Metanephros (tissue), 2 donors: ENCODE measurements around a stretch of chr15.

GRCh38 chr15:60350970-60351447 lies 46.8 kb downstream of the ANXA2 start:
- RAMPAGE, long total RNA, result no peak

GRCh38 chr15:60356633-60357500 lies 40.9 kb downstream of the ANXA2 start:
- RAMPAGE, long total RNA, result no peak

DNA sequence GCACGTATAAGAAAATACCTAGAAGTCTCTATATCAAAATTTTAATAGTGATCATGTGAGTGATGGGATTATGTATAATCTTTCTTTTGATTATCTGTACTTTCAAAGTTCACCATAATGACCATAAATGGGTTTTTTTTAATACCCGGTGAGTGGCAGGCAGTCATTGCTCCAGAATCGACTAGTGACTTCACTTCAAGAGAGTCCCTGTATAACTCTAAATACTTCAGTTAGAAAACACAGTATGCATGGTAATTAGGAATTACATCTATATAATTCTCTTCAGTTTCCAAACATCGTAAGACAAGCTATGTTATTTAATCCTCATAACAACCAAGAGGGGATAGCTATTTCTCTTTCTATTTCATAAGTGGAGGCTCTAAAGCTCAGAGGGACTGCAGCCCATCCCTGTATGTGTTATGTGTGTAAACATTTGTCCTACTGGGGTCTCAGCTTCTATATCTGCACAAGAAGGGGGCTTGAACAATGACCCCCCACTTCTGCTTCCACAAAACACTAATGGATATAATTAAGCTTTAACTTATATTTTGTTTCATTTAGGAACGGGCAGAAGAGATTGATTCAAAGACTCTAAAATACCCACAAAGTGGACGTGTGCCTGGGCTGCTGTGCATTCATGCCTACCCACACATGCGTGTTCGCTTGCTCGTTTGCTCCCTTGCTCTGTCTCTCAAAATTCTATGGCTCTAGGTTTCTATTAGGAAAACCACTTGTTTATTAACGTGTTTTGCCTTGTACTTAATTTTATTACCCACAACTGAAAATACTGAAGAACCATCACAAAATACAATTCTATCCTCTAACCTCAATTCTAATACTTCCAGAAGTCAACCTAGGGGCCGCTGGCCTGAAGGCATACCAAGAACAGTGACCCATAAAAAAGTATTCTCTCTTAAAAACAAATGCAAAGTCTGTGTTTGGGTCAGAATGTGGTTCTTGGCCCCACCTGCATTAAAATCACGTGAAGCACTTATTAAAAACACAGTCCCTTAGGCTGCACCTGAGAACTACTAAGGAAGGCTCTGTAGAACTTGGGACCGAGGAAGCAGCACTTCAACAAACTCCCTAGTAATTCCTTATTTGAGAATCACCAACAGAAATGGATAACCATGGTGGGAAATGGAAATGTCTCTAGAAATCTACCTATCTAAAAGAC lies 28.8 kb downstream of the ANXA2 start:
- RAMPAGE, long total RNA, result no peak

DNA sequence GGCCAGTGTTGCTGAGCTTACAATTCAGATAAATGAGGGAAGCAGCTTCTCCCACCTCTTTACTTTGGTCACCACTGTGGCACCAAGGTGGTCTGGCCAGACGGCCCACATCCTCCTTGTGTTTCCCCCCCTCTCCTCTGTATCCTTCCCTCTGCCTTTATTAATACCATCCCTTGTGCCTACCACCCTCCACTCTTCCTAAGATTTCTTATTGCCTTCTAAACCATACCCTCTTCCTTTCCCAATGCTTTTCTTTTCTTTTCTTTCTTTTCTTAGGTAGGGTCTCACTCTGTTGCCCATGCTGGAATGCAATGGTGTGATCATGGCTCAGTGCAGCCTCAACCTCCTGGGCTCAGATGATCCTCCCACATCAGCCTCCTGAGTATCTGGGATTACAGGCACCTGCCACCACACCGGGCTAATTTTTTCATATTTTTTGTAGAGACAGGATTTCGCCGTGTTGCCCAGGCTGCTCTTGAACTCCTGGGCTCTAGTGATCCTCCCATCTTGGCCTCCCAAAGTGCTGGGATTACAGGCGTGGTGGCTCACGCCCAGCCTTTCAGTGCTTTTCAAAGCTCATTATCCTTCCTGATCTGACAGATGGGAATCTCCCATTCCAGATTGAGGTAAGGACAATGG lies 14.8 kb downstream of the ANXA2 start:
- RAMPAGE, long total RNA, result no peak

- RAMPAGE, long total RNA, result no peak
These were observed 2.6 kb downstream of the ANXA2 start for GRCh38 chr15:60394925-60395779.

GRCh38 chr15:60568176-60568678 lies 89.3 kb upstream of the ICE2 start:
- RAMPAGE, long total RNA, result no peak

DNA sequence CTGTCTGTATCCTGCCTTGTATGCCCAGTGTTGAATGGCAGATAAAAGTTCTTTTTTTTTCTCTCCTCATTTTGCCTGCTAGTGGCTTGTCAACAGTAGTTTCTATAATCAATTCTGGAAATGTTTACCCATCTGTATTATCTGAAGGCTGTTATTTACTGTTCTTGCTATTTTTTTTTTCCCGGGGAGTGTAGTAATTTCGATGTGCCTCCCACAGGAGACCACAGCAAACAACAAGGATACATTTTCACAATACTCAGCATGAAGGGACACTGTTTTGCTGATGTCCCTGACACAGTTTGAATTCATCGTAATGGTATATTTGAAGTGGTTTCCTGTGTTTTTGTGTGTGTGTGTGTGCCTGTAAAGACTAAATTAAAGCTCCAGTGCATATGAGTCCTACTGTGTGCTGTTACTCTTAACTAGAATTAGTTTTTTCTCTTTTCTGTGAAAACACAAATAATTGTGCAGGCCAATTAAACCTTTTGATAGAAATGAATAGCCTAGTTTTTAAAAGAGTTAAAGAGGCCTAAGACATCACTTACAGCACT lies 92.1 kb upstream of the ICE2 start:
- RAMPAGE, long total RNA, result no peak

DNA sequence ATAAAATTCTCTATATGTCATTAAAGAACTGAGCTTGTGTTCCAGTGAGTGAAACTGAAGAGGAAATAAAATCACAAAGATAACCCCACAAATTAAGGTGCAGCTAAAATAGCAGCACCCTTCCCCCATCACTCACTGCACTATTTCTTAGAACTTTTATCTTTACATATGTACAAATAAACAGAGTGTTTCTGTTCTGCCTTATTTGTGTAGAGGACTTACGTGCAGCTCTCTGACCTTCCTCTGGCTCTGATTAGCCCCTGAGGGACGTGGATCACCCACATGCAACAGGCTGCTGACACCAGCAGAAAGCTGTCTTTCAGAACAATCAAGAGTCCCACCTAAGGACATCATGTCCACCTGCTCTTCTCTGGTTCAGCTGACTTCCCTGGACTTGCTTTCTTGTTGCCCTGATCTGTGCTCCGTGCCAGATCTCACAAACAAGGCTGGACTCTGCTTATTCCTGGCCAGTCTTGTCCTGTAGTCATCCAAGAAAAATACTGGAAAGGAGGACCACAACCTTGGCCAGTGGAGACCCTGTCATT lies 243.4 kb upstream of the ICE2 start:
- RAMPAGE, long total RNA, result no peak

GRCh38 chr15:60844931-60845385 lies 366.0 kb upstream of the ICE2 start:
- RAMPAGE, long total RNA, result no peak

GRCh38 chr15:60968841-60969945 lies 259.9 kb downstream of the RORA start:
- RAMPAGE, long total RNA, result no peak

DNA sequence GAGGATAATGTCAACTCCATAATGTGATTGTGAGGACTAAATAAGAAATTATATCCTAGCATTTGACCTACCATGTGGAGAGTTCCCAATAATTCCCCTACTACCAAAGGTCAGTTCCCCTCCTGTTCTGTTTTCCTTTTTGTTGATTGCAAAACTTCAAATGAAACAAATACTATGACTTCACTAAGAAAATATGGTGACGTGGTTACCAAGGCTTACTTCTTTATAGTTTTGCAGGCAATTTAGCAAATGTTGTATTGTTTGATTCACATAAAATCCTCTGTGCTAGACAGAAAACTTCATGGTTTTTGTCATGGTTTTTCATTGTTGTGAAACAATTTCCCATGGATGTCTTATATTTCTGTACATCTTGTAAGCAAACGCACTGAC lies 153.9 kb upstream of the RORA start:
- RAMPAGE, long total RNA, result no peak

- RAMPAGE, long total RNA, result no peak
These were observed 153.3 kb downstream of the VPS13C start for GRCh38 chr15:61906904-61907393.

GRCh38 chr15:62059296-62059599 lies 999 bp downstream of the VPS13C start:
- RAMPAGE, long total RNA, result no peak

DNA sequence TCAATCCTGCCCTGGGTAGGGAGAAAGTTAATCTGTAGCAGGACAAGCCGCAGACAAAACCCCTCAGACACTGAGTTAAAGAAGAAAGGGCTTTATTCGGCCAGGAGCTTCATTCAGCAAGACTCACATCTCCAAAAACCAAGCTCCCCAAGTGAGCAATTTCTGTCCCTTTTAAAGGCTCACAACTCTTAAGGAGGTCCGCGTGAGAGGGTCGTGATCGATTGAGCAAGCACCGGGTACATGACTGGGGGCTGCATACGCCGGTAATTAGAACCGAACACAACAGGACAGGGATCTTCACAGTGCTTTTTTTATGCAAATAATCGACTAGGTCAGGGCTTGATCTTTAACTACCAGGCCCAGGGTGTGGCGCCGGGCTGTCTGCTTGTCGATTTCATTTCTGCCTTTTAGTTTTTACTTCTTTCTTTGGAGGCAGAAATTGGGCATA lies 95.2 kb upstream of the TLN2 start:
- RAMPAGE, long total RNA, result no peak

DNA sequence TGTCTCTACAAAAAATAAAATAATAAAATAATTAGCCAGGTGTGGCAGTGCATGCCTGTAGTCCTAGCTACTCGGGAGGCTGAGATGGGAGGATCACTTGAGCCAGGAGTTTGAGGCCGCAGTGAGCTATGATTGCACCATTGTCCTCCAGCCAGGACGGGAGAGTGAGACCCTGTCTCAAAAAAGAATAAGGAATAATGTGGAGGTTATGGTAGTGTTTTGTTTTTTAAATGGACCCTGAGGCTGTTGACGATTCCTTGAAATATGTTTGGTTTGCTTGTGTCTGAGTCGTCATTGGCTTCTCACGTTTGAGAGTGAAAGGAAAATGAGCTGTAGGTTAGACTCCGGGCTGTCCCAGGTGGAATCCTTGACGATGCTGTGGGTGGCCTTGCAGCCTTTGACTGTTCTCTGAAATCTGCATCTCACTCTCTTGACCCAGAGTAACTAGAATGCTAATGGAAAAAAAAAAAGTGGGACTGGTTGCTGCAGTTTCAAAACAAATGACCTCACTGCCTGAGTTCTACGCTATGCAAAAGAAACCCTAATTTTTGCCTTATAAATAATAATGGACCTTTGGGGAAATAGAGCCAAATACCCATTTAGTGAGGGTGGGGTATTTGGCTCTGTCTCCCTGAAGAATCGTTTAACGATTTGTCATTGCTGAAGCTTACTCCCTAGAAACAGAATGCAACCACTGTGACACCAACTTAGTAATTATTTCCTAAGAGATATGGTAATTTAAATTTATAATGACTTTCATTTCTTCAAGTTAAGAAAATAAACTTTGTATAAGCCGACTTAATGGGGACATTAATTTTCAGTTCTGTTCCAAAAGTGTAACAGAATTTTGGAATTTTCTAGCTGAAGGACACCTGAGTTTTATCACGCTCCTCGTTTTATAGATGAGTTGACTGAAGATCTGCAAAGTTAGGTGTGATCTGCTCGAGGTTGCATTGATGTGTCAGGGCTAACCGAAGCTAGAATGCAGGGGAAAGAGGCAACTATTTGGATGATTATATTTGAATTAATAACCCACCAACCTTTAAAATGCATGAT lies 84.4 kb downstream of the TLN2 start:
- RAMPAGE, long total RNA, result no peak

- RAMPAGE, long total RNA, result no peak
These were observed 168.6 kb downstream of the TLN2 start for GRCh38 chr15:62558998-62559330.

DNA sequence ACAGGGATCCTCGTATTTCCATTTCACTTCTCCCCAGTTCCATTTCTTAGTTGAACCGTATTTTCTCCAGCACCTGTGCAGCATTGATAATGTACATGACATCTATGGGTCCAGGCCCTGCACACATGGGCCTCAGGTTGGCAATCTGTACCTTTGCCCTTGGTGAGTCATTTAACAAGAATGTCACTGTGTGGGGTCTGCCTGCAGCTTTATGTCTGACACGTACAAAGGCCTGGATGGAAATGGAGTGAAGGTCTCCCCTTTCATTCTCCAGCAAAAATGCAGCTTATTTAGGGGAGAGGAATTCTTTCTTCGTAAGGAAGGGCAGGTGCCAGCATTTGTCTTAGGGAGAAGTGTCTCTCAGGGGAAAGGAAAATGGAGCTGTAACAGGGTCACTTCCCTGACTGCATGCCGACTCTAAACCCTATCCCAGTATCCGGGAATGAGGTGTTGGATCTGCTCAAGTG lies 230.3 kb upstream of the TPM1 start:
- RAMPAGE, long total RNA, result no peak

- RAMPAGE, long total RNA, result no peak
These were observed 201.9 kb upstream of the TPM1 start for GRCh38 chr15:62840572-62841216.

- RAMPAGE, long total RNA, result no peak
These were observed 200.5 kb upstream of the TPM1 start for GRCh38 chr15:62841921-62842651.

GRCh38 chr15:63019438-63020110 lies 23.0 kb upstream of the TPM1 start:
- RAMPAGE, long total RNA, result no peak